Neural crest cell (in vitro differentiated cells): ENCODE measurements around a stretch of chr7.

DNA sequence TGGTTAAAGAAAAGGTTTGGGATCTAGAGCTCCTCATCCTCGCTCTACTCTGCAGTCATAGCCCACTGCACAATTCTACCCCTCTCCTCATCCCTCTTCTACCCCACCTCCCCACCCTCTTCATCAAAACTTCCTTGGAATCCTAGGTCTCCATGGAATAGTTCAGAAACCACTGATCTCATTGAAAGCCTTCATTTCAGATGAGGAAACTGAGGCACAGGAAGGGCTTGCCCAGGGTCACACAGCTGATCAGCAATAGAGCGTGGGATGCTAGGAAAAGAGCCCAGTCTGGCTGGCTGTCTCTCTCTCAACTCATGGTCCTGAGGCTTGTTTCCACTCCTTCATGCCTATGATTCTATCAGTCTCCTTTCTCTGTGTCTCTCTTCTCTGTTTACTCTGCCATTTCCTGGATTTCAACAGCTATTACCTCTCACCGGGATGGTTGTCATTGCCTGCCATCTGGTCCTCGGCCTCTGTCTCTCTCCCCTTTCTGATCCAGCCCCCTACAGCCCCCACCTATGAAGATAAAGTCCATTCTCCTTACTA is 93.5 kb upstream of the AGBL3 start:
- PRO-cap = no peak

- PRO-cap = no peak
Observed at GRCh38 chr7:134947094-134947933, 39.0 kb upstream of the AGBL3 start.

DNA sequence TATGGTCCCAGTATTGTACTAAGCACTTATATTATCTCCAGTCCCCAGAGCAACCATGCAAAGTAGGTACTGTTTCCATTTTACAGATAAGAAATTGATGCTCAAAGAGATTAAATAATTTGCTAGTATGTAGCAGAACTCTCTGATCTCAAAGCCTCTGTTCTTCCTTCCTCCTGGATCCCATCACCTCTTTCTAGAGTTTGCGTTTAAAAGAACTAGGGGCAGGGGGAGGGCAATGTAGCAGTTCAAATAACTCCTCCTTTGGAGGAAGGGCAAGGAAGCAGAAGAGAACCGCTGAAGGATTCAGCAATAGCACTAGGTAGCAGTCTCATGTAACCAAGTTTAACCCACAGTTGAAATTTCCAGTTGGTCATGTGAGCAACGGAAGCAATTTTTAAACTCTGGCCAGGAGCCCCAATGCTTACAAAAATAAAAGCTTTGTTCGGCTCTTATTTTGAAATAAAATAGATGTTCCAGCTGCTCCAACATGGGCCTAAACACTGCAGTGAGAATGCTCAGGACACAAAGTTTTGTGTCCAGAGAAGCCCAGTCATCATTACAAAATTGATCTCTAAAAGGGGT is 694 bp upstream of the TMEM140 start:
- PRO-cap = no peak

DNA sequence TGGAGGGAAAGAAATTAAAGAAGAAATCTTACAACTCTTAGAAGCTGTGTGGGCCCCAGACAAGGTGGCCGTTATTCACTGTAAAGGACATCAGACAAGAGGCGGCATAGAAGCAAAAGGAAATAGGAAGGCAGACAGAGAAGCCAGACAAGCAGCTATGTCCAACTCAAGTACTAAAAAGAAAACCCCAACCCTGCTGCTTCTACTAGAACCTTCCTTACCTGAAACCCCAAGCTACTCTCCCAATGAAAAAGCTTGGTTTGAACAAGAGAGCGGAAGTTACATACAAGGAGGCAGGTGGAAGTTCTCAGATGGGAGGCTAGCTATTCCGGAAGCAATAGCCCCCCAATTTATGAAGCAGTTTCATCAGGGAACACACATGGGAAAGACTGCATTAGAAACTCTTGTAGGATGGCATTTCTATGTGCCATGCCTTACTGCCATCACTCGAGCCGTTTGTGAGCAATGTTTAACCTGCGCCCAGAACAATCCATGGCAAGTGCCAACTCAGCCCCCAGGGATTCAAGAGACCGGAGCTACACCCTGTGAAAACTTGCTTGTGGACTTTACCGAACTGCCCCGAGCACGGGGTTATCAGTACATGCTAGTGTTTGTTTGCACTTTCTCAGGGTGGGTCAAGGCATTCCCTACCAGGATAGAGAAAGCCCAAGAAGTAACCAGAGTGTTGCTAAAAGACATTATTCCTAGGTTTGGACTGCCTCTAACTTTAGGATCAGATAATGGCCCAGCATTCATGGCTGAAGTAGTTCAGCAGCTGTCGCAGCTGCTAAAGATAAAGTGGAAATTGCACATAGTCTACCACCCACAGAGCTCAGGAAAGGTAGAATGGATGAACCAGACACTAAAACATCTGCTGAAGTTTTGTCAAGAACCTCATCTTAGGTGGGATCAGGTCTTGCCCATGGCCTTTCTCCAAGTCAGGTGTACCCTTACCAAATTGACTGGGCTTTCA is 8.7 kb upstream of the CYREN start:
- PRO-cap = no peak

- PRO-cap = no peak
Observed at GRCh38 chr7:135193418-135194114, 17.8 kb downstream of the WDR91 start.

- PRO-cap = no peak
Observed at GRCh38 chr7:135383386-135383969, 126.4 kb downstream of the CNOT4 start.

- PRO-cap = no peak
Observed at GRCh38 chr7:135769286-135769840, 20.8 kb upstream of the FAM180A start.

GRCh38 chr7:135966532-135967323 is 10.4 kb downstream of the MTPN start:
- PRO-cap = no peak

- PRO-cap = no peak
Observed at GRCh38 chr7:136884349-136885075, 16.1 kb downstream of the CHRM2 start.

GRCh38 chr7:137347312-137347830 is 3.8 kb upstream of the PTN start:
- PRO-cap = no peak

DNA sequence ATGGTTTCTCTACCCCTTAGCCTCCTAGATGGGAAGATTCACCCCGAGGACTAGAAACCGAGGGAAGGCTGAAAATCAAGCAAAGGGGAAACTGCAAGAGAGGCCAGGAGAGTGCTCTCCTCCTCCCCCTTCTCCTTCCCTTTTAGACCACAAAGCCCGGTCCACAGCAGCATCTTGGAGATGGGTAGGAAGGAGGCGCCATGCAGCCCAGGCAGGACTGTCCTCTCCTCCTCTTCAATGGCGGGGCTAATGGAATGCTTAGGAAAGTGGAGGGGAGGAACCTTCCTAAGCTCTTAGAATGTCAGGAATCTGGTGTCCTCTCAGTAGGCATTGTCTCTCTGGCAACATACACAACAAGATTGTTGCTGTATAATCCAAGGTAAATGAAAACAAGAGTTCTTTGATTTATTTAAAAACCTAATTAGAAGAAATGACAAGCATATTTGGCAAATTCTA is 185.2 kb downstream of the DGKI start:
- PRO-cap = no peak

DNA sequence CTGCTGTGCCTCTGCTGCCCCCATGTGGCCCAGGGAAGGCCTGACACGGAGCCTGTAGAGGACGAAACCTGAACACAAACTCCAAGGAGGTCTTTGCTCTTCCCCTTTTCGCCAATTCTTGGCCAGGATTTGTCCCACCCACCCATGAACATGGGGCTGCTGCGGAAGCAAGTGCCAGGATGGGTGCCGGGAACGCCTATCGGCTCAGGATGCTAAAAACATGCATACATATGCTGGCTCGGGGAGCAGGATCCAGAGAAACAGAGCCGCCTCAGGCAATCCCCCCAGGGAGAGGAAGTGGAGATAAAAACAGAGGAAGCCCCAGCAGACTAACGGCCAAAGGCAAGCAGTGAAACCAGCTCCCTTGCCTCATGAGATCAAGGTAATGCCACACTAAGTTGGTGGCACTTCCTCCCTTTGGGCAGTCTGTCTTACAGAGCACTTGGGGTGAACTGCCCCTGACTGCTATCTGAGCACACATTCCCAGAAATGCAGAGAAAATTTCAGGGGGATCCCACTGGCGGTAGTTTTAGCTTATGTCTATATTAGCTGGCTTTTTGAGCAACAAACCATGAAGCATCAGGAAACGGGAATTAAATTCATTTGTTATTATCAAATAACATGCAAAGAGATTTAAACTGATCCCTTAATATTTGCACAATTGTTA is 52.6 kb upstream of the DGKI start:
- PRO-cap = no peak

DNA sequence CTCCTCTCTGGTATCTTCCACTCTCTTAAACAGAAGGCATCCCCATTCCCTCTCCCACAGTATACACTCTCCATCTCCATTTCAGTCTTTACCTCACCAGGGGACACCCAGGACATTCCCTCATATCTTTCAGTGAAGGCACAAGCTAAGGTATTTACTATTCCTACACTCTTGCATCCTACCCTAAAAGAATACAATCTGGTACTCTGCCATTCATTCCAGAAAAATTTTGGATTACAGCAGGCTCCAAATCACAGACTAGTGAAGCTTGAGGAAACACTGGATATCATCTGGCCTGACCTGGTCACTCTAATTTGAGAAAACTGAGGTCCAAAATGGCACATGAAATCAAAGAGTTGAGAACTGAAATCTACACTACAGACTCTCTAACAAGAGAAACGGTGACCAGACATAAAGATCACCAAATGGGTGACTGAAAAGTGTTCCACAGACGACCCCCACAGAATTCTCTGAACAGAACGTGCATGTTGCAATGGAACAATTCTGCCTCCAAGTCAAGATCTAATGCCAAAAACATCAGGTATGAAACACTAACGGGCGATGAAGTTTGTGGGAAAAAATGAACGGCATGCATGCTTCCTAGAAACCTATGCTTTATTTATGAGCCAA is 61.6 kb downstream of the CREB3L2 start:
- PRO-cap = no peak

- PRO-cap = no peak
Observed at GRCh38 chr7:137954515-137955268, 47.2 kb downstream of the CREB3L2 start.

GRCh38 chr7:137999838-138000751 is 1.8 kb downstream of the CREB3L2 start:
- PRO-cap = bidirectional peak, plus-strand start at chr7:138000623, minus-strand start at chr7:138000403

GRCh38 chr7:138243436-138244042 is 167.3 kb downstream of the AKR1D1 start:
- PRO-cap = bidirectional peak, plus-strand start at chr7:138243768, minus-strand start at chr7:138243625

DNA sequence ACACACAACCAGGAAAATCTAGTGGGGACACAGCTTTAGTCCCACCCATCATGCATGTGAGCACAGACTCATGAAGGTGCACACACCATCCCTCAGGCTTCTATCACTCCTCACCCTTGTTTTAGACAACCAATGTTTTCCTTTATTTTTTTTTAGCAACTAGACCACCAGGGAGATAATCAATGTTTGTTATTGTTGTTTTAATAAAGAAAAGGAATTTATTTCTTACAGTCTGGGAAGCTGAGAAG is 151.1 kb upstream of the TRIM24 start:
- PRO-cap = no peak

GRCh38 chr7:138864832-138865245 is 66.8 kb upstream of the ATP6V0A4 start:
- PRO-cap = no peak

- PRO-cap = no peak
Observed at GRCh38 chr7:139026107-139027302, 9.3 kb downstream of the ZC3HAV1L start.

DNA sequence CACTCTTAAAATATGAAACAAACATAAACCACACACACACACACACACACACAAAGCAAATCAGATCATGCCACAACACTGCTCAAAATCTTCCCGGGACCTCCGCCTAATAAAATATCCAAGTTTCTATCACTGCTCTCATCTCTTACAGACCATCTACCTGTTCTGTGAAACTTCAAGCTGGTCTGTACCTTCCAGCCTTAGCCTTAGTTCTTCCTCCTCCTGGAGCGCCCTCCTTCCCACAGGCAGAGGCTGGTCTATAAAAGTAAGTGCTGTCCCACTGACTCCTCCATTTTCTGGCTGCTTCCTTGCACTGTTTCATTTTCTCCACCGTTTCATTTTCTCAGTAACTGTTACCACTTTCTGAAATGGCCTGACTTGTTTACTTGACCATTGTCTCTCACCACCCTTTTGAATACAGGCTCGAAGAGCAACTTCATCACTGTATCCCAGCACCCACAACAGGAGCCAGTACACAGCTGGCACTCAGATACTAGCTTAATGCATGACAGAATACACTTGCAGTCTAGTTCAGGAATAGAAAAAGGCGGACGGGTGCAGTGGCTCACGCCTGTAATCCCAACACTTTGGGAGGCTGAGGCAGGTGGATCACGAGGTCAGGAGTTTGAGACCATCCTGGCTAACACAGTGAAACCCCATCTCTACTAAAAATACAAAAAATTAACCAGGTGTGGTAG is 26.5 kb upstream of the ZC3HAV1L start:
- PRO-cap = no peak